NALM6 (cell line): ENCODE data around the genes TOX3 and RBL2.

- PRO-cap, result no peak
These were observed 276.2 kb upstream of the SALL1 start for GRCh38 chr16:51427168-51427736.

DNA sequence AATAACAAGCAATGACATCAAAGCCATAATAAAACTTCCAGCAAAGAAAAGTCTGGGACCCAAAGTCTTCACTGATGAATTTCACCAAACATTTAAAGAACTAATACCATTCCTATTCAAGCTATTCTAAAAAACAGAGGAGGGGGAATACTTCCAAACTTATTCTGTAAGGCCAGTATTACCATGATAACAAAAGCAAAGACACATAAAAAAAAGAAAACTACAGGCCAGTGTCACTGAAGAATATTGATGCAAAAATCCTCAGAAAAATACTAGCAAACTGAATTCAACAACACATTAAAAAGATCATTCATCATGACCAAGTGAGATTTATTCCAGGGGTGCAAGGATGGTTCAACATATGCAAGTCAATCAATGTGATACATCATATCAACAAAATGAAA, 591.9 kb upstream of the SALL1 start:
- PRO-cap, result no peak

DNA sequence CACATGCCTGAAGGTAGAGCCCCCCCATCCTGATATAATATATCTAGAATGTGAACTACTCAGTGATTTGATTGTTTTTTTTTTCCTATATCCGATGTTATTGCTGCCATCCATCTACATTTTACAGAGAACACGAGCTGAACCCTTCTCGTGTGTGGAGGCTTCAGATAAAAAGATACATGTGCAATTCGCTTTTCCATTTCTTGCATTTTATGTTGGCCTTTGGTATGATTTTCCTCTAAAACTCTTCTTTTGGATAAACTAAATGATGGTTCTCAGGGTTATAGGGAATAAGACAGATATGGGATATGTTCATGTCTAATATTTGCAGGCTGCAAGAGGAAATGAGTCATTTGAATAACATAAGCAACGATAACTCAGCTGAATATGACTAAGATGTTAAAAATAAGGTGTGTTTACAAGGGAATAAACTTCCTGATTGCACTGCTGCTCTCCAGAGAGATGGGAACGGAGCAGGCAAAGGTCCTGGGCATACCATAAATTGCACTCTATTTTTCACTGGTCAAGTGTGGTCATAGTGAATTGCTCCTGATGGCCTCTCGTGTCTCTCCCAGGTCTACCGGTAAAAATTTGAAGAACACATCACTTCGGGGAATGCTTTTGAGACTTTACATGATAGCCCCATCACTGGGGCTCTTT, 666.2 kb downstream of the TOX3 start:
- PRO-cap, result no peak

- PRO-cap, result no peak
These were observed 9.6 kb downstream of the TOX3 start for GRCh38 chr16:52537123-52537989.

DNA sequence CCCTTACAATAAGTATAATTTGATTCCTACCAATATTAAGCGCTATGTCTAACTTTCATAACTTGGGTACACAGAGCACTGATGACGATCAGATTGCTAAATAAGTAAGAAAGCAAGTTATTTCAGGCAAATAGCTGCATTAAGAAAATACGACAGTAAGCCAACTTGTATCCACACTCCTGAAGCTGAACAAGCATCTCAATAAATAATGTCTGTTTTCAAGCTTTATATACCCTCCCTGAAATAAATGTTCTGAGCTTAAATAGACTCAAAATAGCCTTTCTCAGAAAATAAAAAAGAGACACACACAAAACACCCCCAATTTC, 2.5 kb downstream of the TOX3 start:
- PRO-cap, result no peak

DNA sequence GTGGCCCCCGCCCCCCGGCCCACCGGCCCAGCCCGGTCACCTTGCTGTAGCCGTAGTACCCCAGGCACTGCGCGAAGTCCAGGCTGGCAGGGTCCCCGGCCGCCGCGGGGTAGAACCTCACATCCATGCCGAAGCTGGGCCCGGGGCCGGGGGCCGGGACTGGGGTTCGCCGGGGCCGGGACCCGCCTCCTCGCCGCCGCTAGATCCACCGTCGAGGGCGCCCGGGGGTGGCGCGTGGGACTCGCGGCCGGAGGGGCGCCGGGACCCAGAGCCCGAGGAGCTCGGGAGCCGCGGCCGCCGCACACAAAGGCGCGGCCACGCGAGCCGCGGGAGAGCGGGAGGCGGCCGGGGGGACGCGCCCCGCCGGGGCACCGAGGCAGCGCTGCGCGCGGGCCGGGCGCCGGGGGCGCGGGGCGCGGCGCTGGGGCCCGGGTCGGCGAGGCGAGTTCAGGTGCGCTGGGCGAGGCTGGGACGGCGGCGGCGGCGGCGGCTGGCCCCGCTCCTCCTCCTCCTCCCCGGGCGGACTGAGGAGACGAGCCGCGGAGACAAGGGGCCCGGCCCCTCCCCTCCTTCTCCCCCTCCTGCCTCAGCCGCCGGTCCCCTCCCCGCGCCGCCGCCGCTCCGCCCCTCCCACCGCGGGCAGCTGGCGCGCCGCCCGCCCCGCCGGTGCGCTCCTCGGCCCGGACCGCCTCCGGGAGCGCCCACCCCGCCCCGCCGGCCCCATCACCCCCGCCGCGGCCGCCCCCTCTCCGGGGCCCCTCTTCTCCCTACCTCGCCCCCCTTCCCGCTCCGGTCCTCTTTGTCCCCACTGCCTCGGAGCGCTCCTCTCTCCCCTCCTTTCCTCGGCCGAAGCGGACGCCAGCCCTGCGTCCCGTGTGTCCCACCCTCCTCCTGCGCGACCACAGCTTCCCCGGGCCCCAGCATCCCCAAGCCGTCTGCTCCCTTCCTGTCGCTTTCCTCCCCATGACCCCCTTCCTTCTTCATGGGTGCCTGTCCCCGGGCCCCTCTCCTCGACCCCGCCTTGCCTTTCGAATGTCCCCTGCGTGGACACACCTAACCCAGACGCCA, at the start of gene TOX3:
TSS of gene TOX3 (minus strand) at position 547 of the 1,068 bp plus-strand sequence.
- PRO-cap, result no peak

DNA sequence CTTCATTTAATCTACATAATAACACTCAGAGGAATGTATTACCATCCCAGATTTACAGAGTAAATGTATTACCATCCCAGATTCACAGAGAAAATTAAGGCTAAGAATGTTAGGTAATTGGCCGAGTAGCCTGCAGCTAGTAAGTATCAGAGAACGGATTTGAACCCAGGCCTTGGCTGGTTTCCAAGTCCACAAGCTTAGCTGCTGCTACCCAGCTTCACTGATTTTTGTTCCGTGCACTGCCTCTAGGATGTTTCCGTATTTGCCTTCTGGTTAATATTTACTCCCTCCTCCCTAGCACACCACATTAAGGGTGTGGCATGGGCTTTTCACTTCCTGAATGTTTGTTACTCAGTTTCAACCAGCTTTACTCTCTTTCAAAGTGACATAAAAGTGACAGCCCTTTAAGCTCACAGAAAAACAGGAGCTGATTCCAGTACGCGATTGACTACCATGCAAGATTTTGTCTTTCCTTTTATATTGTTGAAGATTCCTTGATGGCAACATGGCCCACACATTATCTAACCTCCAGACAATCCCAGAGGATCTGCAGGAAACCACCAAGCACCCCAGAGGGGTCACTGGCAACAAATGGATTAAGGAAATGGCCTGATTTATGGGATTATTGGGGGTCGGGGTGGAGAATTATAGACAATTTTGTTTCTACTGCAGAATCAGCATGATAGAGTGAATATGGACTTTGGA, 26.7 kb upstream of the TOX3 start:
- PRO-cap, result no peak

- PRO-cap, result no peak
These were observed 176.6 kb downstream of the CHD9 start for GRCh38 chr16:53231377-53231748.

- PRO-cap, result bidirectional peak, plus-strand start at chr16:53434460, minus-strand start at chr16:53434381; bidirectional peak, plus-strand start at chr16:53434873, minus-strand start at chr16:53434892
These were observed at the start of gene RBL2 for GRCh38 chr16:53434305-53435067. Gene RBL2, plus strand, starts transcription at chr16:53434471.

GRCh38 chr16:53550133-53550528, 47.1 kb upstream of the AKTIP start:
- PRO-cap, result no peak

DNA sequence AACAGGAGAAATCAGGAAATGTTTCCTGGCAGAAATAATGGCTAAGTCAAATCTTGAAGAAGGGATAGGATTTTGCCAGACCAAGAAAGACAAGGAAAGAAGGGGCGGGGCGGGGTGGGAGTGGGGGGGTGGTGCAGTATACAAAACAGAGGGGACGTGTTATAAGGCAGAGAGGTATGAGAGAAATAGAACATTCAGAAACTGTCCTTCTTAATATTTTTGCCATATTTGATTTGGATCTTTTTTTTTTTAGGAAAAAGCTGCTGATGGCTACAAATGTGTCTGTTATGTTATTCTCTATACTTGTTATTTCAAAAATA, 289.2 kb downstream of the IRX3 start:
- PRO-cap, result no peak

DNA sequence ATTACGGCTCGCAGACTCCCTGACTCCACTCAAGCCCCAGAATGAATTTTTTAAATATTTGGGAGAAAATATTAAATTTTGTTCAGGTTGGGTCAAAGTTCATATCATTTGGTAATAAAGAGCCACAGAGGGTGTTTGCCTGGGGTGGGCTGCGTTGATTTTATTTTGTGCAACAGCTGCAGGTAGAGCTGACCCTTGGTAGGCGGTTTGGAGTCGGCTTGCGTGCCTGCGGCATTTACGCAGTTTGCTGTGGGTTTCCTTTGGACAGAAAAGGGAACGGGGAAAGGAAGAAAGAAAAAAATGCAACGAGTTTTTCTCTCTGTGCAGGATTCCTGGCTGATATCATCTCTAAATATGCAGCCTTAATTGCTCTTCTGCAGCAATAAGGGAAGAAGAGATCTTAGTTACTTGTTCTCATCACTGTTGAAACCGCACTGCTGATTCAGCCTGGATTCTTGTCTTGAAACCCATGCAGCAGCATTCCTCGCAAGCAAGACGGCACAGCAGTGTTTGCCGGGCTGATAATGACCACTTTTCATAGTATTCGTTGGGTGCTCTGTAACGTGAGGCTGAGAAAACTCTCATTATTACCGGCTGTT, 114.6 kb downstream of the IRX3 start:
- PRO-cap, result no peak

DNA sequence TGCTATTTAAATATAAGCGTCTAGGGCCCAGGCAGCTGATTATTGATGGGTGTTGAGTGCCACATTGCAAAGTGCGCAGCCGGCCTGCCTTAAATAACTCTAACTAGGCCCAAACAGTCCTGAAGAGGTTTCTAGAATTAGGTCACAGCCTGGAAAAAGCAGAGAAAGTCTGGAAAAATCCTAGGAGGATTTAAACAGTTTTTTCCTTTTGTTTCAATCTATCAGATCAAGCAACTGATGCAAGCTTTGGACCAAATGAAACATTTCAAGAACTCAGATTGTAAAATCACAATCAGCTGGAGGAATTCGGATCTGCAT, 46.3 kb downstream of the IRX3 start:
- PRO-cap, result no peak

- PRO-cap, result no peak
These were observed 282.1 kb upstream of the IRX5 start for GRCh38 chr16:54648377-54649180.

DNA sequence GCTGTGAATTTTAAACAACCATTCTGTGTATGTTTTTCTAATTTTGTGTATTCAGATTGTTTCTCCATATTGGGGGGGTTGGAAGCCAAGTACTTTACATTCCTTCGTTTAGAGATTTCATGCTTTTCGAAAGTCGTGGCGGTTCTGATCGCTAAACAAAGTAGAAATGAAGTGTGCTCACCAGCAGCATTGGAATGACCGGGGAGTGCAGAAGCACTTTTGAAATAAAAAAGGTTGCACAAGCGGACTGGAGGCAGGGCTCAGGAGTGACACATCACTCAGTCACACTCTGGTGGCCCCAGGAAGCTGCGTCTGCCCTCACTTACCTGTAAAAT, 278.9 kb upstream of the IRX5 start:
- PRO-cap, result no peak

DNA sequence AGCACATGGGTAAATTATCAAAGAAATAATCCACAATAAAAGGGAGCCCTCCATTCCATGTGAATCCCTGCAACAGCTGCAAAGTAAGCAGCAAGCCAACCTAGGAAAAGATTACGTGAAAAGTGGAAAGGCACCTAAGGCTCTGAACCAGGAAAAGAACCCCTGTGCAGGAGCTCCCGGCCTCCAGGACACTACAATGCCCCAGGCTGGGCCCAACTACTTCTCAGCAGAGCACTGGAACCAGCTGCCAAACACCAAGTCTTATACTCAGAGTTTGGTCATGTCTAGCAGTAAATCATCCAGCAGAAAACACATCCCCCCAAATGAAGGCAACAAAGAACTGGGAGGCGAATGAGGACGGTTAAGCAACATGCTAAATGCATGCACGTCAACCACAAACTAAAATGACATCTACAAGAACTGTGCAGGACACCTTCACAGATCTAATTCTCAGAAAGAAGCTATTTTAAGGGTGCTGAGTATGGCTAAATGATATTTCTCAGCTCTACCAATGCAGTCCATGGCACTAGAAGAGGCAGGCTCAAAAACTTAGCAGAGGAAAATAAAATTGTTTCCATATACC, 7.7 kb upstream of the IRX5 start:
- PRO-cap, result no peak

DNA sequence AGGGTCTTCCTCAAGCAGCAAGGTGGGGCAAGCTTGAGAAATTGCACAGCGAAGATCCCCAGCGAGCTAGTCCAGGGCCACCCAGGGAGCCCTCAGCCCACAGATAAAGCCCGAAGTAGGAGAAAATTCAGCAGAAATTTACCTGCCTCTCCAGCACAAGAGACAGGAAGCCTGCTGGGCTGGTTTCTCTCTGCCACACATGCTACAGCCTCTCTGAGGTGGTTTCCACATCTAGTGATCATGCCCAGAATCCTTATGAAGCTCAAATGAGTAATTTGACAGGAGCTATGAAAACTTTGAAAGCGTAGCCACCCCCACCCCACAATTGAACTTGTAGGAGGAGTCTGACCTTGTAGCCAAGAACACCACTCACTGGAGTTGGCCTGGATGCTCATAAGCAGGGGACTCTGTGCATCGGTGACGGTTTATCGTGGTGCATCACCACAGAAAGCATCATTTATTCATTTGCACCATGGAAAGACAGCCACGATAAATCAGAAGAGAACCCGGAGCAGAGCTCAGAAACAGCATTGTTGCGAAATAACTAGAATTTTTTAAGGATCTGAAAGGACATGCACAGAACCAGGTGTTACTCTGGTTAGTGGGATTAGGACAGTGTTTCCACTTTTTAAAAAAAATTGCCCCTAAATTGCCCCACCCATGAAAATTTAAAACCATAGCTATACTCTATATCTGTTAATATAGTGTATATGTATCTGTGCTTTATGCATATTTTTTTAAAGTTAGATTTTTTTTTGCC, 44.5 kb upstream of the IRX6 start:
- PRO-cap, result no peak

DNA sequence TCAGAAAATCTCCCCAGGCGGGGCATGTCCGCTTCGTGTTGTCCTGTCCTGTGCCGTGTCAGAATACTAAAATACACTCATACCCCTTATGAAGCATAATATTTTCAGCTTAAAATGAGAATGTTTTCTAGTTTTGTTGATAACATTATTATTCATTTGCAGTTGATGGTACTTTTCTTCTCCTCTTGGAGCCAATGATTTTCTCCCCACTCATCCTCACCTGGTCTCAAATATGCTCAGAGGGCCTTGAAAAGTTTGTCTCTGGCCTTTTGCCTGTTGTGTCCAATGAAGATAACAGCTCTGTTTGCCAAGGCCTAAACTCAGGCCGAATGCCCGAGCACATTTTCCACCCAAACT, 48.6 kb downstream of the IRX6 start:
- PRO-cap, result no peak

DNA sequence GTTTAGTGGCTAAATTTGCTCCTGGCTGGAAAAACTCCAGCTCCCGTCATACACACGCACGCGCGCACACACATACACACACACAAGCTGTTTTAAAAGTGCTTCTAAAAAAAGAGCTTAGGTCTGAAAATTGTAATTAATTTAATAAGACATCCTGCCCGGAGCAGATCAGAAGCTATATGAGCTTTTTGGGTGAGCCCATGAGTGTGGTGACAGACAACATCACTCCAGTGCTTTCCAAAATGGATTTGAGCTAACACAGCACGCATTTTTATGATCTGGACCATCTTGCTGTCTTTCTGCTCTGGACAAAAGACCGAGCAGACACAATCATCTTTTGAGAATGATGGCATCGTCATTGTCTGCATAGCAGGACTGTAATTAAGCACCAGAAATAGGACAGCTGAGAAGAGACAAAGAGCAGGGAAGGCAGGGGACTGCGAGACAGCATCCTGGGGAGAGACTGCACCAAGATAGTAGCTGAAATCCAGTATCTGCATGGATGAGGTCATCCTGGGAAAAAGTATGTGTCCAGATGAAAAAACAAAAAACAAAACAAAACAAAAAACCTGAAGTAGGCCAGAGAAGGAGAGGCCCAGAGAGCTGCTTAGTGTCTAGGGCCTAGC, 49.1 kb downstream of the IRX6 start:
- PRO-cap, result no peak

DNA sequence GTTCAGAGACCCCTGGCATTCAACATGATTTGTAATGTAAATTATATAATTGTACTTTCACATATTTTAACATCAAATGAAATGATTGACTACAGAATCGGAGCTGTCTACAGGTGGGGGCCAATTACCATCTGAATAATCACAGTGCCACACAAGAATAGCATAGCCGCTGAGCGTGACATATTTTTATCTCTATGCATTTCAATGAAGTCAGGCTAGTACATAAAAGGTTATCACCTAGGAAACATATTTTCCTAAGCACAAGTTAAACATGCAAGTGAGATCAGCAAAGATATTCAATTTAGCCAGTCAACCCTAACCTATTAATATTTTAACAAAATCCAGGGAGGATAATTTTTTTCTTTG, 66.9 kb downstream of the IRX6 start:
- PRO-cap, result no peak